Thoracic aorta (tissue), 1 donor: Measurements from ENCODE around the gene MOCOS.

DNA sequence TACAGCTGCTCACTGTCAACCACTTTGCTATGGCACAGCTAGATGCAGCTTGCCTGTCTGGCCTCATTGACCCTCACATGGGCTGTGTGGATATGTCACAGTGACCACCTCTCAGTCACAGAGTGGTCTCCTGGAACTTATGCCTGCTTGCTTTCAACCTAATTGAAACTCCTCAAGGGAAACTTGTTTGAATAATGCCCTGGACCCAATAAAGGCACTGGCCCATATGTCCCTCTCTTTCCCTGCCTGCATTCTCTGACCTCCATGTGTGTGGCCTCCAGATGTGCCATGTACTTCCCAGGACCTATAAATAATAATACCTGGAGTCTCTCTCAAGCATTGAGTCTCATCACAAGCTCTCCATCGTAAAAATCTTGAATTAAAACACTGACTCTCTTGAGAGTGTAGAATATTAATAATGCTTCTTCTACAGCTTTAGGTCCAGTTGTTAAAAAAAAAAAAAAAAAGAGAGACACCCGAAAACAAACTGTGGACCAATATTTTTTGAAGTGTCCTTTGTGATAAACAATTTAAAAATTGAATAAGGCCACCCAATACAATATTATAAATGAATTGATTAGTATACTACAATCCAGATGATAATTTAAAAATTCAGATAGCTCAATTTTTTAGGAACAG is 21.3 kb downstream of the SLC39A6 start:
- RAMPAGE, long total RNA = no peak

GRCh38 chr18:36187242-36187610 is at the start of gene MOCOS:
Gene MOCOS (plus strand): TSS chr18:36187497.
- RAMPAGE, long total RNA = start-site peak on the minus strand at chr18:36187435-36187447, 10 reads

GRCh38 chr18:36367937-36368334 is 70.4 kb downstream of the FHOD3 start:
- RAMPAGE, long total RNA = no peak

DNA sequence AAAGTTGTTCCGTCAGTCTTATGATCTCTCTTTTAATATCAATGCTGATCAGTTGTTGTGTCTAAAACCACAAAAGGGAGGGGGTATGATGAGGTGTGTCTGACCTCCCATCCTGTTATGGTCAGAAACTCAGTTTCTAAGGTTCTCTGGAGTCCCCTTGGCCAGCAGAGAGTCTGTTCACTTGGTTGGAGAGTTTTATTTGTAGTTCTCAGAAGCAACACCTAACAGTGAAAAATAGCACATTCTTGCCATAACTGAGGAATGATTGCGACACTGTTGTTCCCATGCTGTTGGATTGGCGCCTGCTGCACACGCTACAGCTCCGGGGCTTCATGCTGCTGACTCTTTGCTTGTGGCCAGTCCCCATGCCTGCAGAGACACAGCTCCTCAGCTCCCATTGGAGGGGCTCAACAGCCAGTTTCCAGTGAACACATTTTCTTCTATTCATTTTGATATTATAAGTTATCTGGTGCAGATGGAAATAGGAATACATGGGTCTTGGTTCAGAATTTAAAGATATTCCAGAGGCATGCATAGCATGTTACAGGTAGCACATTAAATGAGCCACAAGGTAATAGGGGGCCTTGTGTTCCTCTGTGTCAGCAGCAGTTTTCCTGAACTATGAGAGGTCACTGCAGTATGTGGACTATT is 42.1 kb downstream of the TPGS2 start:
- RAMPAGE, long total RNA = no peak

- RAMPAGE, long total RNA = no peak
Observed at GRCh38 chr18:36960882-36961502, 132.1 kb downstream of the KIAA1328 start.

GRCh38 chr18:37452916-37453426 is 112.6 kb downstream of the CELF4 start:
- RAMPAGE, long total RNA = no peak

DNA sequence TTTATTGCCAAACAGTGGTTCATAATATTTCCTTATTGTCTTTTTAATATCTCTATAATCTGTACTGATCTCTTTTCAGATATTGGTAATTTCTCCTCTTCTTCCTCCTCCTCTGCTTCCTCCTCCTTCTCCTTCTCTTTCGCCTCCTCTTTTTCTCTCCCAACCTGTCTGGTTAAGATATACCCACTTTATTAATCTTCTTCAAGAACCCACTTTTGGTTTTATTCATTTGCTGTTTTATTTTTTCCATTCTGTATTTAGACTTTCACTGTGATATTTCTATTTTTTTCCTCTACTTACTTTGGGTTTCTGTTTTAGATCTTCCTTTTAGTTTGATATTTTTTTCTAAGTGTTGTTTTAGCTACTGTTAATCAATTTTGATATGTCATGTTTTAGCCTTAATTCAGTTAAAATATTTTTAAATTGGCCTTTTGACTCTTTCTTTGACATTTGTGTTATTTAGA is 2078.9 kb upstream of the CELF4 start:
- RAMPAGE, long total RNA = no peak

DNA sequence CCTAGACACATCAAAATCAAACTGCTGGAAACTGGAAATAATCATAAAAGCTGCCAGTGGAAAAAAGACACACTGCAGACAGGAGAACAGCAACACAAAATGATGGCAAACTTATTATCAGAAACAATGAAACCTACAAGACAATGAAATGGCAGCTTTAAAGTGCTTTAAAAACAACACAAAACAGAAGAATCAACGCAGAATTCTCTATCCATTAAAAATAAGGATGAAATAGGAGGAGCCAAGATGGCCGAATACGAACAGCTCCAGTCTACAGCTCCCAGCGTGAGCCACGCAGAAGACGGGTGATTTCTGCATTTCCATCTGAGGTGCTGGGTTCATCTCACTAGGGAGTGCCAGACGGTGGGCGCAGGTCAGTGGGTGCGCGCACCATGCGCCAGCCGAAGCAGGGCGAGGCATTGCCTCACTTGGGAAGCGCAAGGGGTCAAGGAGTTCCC is 323.5 kb upstream of the PIK3C3 start:
- RAMPAGE, long total RNA = no peak

- RAMPAGE, long total RNA = no peak
Observed at GRCh38 chr18:42165294-42165493, 210.2 kb downstream of the PIK3C3 start.

GRCh38 chr18:42340445-42340928 is 385.5 kb downstream of the PIK3C3 start:
- RAMPAGE, long total RNA = no peak

DNA sequence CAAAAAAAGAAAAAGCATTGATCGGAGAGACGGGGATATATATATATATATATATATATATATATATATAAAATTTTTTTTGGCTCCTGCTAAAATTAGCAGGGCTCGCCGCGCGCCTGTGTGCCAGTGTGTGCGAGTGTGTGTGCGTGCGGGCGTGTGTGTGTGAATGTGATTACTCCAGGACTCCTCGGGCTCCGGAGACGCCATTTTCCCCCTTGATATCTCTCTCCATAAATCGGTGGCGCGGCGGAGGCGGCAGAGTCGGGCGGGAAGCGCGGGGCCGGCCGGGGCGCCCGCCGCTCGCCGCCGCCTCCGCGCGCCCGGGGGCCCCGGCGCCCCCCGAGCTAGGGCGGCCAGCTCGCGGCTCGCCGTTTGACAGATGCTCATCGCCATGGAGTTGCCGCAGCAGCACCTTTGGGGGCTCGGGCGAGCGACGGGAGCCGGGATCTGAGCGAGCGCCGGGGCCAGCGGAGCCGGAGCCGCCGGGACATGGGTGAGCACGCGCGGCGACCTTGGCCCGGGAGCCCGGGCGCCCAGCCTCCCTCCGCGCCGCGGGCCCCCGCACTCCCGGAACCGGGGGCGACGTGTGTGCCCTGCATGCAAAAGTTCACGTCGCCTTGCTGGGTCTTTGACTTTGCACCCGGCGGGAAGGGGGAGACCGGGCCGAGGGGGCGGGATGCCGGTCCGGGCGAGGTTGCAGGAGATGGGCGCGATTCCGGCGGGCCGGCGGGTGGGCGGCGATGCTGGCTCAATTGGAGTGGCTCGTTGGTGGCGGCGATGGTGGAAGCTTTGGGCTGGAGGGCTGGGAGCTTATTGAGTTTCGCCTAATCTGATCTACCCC is 565 bp upstream of the SETBP1 start:
- RAMPAGE, long total RNA = no peak

- RAMPAGE, long total RNA = no peak
Observed at GRCh38 chr18:44723285-44723864, 42.7 kb downstream of the SETBP1 start.

GRCh38 chr18:44779718-44780403 is 99.2 kb downstream of the SETBP1 start:
- RAMPAGE, long total RNA = no peak

DNA sequence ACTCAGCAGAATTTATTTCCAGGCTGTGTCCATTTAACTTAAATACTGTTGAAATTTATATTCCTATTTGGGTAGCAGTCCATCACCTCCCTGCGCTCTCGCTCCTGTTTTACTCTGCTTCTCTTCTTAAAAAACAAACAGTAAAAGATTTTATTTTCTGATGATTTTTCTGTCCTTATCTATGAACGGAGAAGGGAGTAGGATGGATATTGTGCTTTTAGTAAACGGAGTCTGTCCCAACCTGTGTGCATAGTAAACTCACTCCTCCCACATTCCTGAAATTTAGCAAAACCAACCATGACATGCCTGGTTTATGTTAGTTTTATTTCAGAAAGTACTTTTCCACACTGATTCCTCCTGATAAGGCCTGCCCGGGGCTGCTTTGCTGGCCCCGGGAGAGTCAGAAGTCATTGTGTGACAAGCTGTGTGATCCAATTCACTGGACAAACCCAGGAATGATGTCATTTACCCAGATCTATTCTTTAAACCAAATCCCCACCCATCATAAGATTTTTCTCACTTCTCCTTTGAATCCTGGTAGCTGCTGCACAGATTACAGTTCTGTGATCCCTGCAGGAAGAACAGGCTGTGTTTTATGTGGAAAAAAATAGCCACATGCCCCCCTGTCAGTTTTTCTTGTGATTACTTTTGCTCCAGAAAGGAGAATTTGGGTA is 109.0 kb downstream of the SETBP1 start:
- RAMPAGE, long total RNA = no peak

DNA sequence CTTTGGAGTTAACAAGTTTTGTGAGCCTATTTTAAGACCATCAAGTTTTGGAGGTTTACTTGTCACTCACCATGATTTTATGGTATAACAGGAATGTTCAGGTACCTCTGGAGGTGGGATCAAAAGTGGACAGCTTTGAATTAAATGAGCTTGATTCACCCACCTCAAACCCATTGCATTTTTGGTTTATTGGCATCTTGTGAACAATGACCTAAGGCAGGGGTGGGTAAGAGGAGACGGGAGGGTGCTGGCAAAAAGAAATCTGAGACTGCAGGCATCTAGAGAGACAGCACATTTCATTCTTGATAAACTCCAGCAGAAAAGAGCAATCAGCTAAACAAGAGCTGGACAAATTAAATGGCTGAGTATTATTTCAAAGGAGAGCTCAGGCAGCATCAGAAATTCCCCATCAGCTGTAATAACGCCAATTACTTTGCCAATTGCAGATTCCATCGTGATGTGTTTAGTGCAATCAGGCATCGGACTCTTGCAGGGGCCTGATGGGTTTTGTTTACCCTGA is 200.5 kb downstream of the SETBP1 start:
- RAMPAGE, long total RNA = no peak

DNA sequence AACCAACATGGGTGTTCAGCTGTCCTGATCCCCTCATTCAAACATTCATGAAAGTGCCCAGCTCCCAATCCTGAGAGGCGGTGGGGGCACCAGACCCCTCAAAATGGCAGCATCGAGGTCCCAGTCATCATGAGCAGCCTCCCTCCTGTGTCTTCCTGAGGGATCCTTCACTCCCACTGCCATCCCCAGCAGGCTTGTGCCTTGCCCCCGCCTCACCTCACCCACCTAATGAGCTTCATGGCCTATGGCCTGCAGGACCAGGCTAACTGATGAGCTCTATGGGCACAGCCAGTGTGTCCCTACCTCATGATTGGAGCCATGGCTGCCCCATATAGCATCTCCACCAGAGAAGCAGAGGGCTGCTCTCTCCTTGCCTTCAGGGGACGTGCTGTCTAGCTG is 47.3 kb upstream of the SLC14A2 start:
- RAMPAGE, long total RNA = no peak

- RAMPAGE, long total RNA = no peak
Observed at GRCh38 chr18:45665953-45666552, 50.8 kb downstream of the SLC14A2 start.

GRCh38 chr18:45687654-45688179 is 36.3 kb upstream of the SLC14A1 start:
- RAMPAGE, long total RNA = no peak

- RAMPAGE, long total RNA = no peak
Observed at GRCh38 chr18:45688180-45688450, 35.9 kb upstream of the SLC14A1 start.

DNA sequence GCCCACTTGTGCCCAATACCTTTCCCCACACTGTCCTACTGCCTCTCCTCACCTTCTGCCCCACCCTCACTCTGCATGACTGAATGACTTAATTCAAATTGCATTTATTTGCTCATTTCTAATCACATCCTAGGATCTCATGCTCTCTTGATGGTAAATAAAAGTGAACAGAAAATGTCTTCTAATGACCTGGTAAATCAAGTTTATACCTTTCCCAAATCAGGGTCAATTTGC is 22.9 kb upstream of the SIGLEC15 start:
- RAMPAGE, long total RNA = no peak